Duodenum (tissue), 1 donor: ENCODE measurements around a stretch of chr16.

DNA sequence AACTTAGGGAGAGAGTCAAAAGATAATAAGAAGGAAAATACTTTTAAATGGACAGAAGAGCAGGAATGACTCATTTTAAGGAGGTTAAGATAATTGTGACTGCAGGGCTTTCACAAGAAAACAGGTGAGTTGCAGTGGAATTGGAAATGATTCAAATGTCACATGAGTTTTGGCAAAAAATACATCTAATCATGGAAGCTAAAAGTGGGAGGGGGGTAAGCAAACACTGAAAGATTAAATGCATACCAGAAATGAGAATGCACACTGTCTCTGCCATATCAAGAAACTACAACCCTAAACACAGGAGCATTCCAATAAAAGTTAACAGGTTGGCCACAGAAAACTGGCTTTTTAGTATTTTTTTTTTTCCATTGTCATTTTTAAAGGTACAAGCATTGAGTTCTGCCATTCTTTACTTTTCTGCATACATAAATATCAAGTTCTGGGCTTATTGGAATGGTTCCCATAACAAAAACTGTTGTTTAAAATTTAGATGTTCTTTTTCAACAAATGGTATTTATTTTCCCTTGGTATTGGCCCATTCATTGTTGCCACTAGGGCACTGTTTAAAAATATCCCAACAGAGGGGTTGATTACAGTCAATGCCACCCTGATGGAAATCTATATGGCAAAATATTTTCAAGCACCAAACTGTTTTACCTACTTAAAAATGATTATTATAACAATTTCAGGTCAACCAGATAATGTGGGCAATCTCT, 35.1 kb downstream of the IST1 start:
- PRO-cap = no peak

DNA sequence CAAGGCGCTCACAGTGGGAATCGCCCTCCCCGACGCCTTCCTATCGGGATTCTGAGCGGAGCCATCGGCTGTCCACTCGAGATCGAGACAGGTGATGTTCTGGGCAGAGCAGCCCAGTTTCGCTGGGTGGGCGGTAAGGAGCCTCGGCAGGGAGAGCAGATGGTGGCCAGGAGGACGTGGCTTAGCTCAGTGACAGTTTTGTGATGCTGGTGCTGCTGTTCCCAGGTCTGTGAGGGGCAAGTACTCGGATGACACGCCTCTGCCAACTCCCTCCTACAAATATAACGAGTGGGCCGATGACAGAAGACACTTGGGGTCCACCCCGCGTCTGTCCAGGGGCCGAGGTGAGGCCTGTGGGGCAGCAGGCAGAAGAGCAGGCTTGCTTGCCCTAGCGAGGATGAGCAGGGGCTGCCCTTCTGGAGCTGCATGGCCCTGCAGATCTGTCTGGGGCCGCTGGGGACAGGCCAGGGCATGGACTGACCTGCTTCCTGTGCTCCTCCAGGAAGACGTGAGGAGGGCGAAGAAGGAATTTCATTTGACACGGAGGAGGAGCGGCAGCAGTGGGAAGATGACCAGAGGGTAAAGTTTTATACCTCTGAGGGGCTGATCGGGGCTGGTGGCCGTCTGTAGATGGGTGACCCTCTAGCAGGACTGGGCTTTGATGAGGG, 5.2 kb downstream of the DHX38 start:
- PRO-cap = no peak

DNA sequence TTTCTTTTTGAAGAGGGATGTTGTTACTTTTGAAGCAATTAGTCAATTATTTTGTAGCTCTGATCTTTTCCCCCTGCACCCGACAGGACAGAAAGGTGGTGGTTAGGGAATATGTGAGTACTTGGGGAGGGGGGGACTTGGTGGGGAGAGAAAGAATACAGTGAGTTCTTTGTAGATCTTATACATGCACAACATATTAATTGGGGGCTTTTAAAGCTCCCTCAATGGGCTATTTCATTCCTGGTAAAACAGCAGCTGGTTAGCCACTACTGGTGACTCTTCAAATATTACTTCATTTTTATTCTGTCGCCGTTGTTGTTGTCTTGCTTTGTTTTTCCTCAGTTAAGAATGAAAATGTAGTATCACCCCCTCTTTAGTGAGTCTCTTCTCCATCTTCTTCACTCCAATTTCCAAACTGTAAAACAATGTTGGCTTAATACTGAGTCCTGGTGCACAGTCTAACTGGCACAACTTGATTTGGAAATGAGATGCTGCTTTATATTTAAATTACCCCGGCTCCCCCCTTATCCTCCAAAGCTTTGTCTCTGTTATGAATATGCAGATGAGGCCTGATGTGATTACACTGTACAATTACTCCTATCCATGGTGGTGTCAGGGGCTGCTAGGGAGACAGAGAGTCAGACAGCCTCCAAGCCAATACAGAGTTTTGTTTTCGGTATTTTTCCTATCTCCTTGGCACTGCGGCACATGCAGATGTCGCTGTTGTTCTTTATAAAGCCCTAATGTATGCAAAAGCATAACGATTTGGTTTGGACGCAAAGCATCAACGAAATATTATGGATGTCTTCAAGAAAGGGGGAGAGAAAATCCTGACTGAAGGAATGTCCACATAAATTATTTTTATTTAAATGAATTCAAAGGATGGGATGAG, 256.9 kb upstream of the PMFBP1 start:
- PRO-cap = no peak

DNA sequence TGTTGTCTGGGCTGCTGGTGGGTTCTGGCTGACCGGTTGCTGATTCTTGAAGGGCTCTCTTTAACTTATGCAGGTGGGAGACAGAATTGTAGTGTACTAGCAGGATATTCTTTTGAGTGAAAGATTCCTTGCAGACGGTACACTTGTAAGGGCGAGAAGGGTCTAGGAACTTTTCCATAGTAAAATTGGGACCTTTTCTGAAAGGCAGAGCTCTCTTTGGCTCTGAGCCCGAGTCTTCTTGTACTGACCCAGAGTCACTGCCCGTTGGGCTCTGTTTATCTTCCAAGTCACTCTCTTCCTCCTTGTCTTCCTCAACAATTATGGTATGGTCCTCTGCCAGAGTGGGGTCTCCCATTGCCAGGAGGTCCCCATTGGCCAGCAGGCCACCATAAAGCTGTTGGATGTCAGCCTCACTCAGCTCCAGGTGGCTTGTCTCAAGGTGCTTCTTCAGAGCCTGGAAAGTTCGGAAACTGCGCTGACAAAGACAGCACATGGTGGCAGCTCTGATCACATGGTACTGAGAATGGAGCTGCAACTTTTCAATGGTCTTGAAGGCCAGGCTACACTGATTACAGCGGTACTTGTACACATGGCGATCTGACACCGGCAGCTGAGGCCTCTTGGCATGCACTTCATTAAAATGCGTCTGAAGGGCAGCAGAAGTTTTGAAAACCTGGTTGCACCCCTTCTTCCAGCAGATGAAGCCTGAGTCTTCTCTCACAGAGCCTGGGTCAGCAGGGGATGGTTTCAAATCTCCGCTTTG, 249.8 kb downstream of the ZFHX3 start:
- PRO-cap = no peak

DNA sequence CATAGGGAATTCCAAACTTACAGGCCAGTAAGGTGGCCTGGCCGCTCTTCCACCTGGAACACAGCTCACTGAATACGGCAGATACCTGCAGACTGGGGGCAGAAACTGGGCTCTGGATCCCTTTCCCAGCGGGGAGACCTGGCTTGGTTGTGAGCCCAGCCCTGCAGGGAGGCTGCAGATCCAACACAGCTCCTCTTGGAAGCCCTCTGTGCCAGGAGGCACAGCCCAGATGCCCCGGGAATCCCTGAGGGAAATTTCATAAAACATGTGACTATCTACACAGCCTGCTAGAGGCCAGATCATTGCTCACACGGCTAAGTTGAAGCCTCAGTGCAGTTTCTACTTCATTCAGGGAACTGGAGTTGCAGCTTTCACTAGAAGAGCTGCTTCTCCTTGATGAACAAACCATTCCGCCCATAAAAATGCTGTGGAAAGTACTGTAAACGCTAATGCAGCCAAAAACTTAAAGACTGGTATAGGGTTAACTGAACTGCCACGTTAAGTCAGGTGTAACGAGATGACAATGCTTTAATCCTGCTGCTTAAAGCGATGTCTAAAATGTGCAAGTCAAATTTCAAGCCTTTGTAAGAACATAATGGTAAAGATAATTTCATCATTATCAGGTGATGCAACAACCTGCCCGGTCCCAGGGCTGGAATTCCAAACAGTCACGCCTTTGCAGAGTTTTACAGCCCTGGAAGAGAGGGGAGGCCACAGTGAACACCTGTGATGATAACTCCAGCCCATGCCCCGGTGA, 172.6 kb downstream of the ZFHX3 start:
- PRO-cap = no peak

- PRO-cap = no peak
Measured at GRCh38 chr16:72894302-72895021, 153.5 kb downstream of the ZFHX3 start.

GRCh38 chr16:72927313-72928195, 120.4 kb downstream of the ZFHX3 start:
- PRO-cap = no peak

DNA sequence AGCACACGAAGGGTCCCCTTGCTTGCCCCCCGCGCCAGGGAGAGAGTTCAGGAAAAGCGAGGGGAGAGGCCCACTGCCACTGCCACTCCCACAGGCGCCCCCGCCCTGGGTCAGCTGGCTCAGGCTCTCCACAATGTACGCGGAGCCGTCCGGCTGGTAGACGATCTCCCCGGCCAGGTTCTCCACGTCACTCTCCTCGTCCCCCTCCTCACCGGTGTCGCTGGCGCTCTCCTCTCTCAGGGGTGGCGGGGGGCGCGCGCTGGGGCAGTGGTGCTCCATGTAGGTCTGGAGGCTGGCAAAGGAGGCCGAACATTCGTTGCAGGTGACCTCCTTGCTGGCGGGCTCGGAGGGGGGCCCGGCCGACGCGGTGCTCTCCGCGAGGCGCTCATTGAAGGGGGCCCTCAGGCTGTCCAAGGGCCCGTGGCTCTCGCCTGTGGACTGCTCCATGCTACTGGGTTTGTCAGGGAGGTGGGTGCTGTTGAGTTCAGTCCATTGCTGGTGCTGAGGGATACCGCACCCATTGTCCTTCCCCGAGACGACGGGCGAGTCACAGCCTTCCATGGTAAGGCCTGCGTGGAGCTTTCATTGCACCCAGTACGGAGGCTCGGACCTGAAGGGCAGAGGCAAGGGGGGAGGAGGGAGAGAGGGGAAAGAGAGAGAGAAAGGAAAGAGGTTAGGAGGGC, 88.2 kb downstream of the ZFHX3 start:
- PRO-cap = no peak

DNA sequence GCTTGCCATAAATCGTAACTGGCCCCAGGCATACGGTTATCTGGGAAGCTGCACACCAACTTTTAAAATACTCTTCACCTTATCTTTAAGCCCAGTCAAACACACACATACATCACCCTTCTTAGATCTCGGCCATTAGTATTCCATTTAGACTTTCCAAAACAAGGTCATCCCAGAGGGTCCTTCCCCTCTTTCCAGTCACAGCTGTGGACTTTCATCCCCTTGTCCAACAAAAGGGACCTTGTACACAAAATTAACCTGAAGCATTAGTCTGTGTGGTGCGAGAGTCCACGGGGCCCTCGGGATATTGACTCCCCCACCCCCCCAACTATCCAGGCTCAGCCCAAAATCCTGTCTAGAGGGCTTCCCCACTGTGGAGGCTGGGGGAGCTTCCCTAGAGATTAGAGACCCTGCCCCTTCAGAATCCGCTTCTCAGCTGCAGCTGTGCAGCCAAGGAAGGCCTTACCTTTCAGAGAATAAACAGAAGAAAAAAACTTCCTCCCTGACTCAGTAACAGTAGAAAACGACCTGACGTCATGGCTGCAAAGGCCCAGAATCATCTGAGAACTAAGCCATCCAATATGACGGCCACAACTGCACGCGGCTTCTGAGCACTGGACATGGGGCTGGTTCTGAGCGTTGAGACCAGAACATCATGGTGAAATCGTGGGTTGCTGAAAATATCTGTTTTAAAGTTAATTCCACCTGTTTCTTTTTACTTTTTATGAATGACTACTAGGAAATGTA, 9.8 kb downstream of the ZFHX3 start:
- PRO-cap = no peak

DNA sequence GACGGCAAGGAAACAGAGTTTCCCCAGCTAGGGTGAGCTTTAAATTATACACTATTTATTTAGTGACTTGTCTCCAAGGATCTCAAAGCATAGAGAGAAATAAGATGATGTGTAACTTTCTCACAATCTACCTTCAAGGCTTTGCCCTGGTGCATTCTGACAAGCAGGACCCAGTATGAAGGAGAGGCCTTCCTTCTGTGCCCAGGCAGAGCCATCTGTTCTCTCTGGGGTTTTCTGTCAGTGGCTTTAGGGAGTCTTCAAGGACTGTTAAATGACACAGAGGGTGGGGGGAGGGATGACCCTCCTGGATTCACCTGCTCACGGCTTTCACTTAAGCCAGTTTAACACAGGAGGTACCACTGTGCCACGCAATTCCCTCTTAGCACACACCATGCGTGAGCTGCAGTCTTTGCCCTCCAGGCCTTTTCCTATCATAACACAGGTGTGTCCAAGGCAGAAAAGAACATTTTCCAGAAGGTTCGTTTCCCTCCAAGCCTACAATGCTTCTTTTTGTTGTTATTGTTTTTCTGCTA, 1.2 kb downstream of the ZFHX3 start:
- PRO-cap = no peak

GRCh38 chr16:73062879-73063649, 15.1 kb upstream of the ZFHX3 start:
- PRO-cap = no peak

GRCh38 chr16:73149444-73149679, 101.4 kb upstream of the ZFHX3 start:
- PRO-cap = no peak

DNA sequence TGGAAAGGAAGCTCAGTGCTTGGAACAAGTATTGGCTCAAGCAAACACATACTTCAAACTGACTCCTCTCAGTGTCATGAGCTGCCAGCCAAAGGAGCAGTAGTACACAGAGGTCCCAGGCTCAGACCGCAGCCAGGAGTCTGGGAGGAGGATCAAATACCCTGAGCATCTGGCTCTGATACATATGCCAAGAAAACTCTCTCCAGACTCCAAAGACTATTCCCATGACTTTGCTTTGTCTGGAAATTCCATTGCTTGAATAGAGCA, 501.6 kb upstream of the PSMD7 start:
- PRO-cap = no peak

DNA sequence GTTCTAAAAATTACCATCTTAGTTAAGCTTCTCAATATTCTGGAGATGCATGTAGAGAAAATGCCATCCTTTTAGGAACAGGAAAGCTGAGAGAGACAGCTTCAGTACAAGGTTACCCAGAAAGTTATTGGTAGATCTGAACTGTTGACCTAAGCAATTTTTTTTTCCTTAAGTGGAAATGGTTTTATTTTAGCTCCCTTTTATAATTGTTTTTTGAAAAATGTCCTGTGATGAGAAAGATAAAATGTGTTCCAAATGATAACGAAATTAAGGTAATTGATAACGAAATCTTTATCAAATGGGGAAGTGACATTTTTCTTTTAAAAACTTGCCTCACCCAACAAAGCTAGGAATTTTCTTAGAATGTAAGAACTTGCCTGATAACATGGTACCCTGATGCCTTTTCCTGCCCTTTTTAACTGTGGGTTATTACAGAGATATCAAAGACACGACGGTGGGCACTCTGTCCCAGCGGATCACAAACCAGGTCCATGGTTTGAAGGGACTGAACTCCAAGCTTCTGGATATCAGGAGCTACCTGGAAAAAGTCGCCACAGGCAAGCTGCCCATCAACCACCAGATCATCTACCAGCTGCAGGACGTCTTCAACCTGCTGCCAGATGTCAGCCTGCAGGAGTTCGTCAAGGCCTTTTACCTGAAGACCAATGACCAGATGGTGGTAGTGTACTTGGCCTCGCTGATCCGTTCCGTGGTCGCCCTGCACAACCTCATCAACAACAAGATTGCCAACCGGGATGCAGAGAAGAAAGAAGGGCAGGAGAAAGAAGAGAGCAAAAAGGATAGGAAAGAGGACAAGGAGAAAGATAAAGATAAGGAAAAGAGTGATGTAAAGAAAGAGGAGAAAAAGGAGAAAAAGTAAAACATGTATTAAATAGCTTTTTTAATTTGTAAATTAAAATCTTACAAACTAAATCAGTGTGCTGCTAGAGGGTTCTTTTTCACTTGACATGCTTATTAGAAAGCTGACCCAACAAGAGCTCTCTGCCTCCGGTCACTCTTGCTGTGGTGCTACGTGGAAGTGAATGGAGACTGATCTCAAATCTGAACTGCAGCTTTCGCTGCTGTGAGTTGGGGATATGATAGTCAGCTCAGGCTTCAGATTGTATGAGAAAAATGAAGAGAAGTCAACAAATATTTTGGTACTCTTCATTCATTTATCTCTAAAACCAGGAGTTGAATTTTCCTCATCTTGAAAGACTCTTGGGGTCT, 8.7 kb downstream of the PSMD7 start:
- PRO-cap = no peak

DNA sequence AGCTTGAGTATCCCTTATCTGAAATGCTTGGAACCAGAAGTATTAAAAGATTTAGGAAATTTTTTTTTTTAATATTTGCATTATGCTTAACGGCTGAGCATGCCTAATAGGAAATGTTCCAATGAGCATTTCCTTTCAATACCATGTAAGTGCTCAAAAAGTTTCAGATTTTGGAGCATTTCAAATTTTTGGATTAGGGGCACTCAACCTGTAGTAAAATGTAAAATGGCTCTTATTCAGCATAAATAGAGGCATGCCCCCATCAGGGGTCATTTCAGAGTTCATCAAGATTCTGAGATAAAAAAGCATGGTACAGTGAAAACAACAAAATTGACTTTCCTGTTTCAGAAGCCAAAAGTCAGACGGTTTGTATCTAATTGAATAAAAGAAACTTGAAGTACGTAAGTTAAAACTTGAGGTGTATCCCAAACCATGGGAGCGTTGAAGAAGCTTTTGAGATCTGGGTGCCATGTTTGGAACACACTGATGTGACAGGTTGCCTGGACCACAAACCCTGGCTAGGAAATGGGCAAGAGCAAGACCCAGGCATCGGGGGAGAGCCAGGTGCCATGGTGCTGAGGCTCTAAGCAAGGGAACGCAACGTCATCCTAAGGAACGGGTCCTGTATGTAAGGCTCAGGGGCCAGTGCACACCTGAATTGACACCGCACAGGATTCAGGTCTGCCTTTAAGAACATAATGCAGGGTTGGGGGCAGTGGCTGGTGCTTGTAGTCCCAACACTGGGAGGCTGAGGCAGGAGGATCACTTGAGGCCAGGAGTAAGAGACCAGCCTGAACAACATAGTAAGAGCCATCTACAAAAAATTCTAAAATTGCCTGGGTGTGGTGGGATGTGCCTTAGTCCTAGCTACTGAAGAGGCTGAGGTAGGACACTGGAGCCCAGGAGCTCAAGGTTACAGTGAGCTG, 10.6 kb downstream of the PSMD7 start:
- PRO-cap = no peak

- PRO-cap = no peak
Measured at GRCh38 chr16:74406571-74407004, 14.7 kb downstream of the CLEC18B start.

DNA sequence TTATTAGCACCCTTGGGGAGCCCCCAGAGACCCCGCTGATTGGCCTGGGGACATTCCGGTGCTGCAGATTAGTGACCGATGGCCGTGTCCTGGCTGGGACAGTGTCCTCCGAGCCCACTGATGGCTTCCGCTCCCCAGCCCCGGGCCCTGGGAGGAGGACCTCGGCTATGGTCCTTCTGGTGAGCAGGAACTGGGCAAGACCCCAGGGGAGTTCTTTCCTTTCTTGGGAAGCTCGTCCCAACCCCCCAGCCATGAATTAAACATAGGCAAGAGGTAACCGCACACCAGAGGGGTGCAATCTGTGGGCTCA, 265 bp upstream of the CLEC18B start:
- PRO-cap = no peak

DNA sequence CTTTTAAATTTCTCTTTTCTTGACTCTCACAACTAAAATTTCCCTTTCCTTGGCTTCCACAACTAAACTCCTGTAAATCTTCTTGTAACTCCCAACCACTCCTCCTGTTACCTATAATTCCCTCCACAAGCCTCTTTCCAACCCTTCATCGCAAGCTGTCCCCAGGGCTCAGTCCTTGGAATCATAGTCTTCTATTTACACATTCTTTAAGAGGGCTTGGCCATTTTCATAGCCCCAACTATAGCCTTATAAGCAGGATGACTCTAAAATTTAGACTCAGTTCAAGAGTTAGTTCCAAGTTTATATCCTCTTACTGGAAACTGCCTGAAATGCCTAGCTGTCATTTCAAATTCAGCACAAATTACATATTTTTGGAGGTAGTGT, 23.9 kb downstream of the GLG1 start:
- PRO-cap = no peak

DNA sequence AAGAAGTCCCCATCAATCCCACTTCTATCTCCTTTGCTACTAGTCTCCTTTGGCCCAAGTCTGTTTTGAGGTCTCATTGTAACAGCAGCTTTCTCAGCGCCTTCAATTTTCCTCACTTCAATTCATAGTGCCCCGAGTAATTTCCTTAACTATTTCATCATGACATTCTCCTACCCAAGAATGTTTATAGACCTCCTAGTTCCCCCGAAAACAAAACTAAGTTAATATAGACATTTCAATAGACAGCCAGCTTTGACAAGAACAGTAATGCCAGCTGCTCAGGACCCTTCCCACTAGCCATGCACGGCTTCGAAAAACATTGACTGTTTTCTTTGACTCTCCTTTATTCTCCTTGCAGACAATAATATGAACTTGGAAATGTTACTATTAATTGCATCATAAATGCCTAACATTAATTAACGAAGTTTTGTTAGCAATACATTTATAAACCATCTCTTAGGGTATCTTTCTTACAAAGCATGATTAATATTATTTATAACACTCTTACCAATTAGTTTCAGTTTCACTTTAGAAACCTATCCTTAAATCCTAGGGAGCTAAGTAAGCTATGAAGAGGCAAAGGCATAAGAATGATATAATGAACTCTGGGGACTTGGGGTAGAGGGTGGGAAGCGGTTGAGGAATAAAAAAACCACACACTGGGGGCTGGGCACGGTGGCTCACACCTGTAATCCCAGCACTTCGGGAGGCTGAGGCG, 22.8 kb downstream of the GLG1 start:
- PRO-cap = no peak

GRCh38 chr16:74607335-74607830, 469 bp upstream of the GLG1 start:
- PRO-cap = no peak